Smooth muscle cell (in vitro differentiated cells): Measurements from ENCODE around the gene RGCC.

GRCh38 chr13:41456946-41457695, at the start of gene RGCC:
Gene RGCC, plus strand, starts transcription at chr13:41457550.
- RAMPAGE, long total RNA: no peak

DNA sequence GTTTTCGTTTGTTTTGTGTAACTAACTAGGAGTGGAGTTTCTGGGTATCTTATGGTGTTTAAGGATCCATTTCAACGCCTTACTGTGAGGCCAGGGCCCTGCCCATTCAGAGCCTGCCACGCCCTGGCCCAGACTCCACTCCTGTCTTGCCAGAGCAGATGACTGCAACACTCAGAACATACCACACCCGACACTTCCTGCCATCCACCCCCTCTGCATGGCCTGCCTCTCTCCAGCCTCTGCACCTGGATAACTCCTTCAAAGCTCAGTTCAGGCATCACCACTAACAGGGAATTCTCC, 43.2 kb downstream of the RGCC start:
- RAMPAGE, long total RNA: no peak

DNA sequence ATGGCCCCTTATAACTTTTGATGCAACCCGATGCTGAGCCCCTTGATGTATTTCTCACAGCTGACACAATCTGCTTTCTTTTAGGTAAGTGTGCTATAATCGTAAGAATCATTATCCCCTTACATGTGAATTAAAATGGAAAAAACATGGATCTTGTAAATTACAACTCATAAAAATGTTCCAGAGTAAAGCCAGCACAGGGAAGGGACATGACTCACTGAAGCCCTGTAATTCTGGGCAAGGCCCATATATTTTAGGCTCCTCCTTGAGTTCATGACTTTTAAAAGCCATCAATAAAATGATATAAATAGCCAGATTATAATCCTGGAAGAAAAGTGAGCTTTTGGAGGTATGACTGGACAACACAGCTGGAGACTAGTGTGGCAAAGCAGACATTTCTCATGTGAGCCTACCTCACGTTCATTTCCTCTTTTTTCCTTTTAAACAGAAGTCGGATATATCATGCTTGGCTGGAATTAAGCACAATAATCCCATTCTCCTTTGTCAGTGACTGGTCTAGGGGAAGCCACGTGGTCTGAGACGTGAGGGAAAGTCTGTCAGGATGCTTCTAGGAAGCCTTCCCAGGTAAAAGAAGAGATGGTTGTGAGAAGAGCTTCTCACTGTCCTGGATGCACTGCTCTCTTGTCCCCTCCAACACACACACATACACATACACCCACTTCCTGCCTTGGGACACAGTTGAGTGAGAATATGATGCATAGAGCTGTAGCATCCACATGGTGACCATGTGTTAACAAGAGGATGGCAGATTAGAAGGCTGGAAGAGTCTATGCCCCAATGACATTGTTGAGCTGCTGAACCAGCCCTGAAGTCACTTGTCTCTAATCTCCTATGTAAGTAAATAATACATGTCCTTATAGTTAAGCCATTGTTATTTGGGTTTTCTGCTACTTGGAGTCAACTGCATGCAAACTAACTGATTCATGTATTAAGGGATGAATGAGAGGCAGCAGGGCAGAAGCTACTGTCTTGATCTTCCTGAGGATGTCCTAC, 165.5 kb downstream of the RGCC start:
- RAMPAGE, long total RNA: no peak

GRCh38 chr13:41911811-41912256, 49.1 kb downstream of the VWA8 start:
- RAMPAGE, long total RNA: no peak

DNA sequence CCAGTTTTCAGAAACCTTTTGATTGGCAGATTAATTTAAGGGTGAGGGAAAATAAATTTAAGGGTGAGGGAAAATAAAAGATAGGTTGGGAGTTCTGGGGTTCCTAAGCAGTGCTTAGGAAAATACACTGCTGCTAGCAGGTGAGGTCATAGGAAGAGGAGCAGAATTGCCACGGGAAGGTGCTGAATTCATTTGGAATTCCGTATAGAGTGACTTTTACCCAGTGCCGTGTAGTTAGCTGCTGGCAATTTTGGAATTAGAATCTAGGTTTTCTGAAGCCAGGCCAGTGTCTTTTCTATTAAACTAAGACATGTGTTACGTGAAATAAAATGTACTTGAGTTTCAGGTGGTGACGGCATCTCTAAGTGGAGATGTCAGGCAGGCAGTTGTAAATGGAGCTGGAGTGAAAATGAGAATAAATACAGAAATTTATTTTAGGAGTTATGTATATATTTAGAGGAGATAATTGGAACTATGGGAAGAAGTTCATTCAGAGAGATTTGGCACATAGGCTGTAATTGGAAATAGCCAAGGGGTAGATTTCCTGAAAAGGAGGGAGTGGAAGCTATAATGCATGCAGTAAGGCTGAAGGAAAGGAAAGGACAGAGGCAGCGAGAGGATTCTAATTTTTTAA, 59.9 kb downstream of the DGKH start:
- RAMPAGE, long total RNA: no peak

- RAMPAGE, long total RNA: no peak
Observed at GRCh38 chr13:42130577-42131543, 82.4 kb downstream of the DGKH start.

- RAMPAGE, long total RNA: no peak
Observed at GRCh38 chr13:42708185-42708741, 73.1 kb upstream of the FAM216B start.

GRCh38 chr13:42992551-42993081, 575 bp upstream of the EPSTI1 start:
- RAMPAGE, long total RNA: no peak

GRCh38 chr13:43862095-43862864, 17.3 kb downstream of the CCDC122 start:
- RAMPAGE, long total RNA: no peak

DNA sequence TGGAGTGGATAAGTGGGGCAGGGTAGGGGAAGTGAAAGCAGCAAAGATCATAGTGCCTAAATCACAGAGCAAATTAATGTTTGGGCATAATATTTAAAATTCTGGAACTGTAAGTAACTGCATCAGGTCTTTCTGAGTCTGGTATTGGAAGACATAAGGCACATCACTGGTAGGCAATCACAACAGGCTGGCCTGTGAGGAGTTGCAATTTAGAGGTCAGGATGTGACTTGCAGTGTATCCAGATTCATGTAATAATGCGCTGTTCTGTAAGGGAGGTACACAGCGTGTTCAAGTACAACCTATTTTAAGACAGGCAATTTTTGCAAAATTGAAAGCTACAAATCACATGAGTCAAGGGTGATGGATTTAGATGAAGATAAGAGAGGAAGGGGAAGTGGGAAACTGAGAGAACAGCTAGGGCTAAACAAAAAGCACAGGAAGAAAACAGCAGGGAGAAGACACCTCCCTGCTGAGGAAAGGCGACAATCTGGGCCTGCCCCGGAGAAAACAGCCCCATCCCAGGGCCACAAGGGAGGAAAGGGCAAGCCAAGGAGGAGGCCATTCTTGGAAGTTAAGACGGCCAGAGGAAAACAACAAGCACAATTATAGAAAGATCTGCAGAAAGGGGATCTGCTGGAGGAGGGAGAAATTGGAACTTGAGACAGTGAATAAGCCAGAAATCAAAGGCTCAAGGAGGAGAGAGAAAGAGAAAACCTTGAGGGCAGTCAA, 138.2 kb downstream of the LACC1 start:
- RAMPAGE, long total RNA: no peak

DNA sequence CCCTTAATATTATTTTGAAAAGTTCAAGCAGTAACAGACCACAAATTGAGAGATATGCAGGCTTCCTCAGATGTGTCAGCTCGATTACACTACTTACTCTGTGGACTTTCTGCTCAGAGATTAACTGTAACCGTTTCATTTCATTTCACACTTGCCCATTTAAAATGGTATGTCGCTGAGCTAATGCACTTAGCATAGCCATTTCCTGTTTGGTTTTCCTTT, 43.8 kb downstream of the SMIM2 start:
- RAMPAGE, long total RNA: no peak

GRCh38 chr13:44313441-44314166, 60.0 kb upstream of the SERP2 start:
- RAMPAGE, long total RNA: no peak

- RAMPAGE, long total RNA: no peak
Observed at GRCh38 chr13:44331760-44332310, 41.8 kb upstream of the SERP2 start.

DNA sequence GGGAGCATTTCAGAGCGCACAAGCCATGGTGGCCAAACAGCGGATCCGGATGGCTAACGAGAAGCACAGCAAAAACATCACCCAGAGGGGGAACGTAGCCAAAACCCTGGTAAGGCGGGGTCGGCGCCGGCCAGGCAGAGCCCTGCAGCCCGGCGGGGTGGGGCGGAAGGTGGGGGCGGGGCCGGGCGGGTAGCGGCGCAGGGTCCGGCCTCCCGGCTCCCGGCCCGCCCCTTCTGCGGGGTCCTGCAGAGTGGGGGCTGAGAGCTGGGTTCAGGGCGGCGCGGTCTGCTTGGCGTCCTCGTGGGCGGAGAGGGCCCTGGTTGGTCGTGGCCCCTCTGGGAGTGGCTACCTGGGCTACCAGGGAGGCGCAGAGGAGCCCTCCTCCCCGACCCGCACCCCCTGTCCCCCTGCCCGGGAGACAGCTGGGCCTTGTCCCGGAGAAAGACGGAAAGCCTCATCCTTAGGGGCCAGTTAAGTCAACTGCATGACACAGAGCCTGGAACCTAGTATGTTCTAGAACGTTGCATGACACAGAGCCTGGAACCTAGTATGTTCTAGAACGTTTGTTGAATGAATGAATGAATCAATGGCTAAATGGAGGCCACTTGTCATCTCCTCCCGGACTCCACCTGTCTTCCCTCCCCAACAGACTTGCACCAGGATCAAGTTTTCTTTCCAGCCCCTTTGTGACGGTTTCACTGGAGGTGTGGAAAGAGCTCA, 537 bp downstream of the SERP2 start:
- RAMPAGE, long total RNA: no peak

GRCh38 chr13:44393339-44393925, 19.8 kb downstream of the SERP2 start:
- RAMPAGE, long total RNA: no peak

- RAMPAGE, long total RNA: no peak
Observed at GRCh38 chr13:44396513-44396843, 22.9 kb downstream of the SERP2 start.

DNA sequence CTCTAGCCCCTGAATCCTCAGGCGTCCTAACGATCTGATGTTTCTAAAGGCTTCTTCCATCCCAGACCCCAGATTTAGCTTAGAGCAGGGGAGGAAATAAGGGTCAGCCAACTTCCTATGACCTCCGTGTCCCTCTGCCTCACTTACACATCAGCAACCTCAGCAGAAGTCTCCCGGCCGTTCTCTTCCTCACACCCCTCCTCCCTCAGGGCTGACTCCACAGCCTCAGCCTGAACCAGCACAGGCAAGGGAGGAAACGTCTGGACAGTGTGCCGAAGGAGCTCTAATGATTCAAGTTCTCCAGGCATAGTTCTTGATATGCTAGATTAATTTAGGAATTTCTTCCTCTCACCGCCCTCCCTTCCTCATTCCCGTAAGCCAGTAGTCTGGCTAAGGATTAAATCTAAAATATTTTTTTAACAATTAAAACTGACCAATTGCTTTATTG, 121.4 kb downstream of the NUFIP1 start:
- RAMPAGE, long total RNA: no peak

- RAMPAGE, long total RNA: no peak
Observed at GRCh38 chr13:44917546-44918298, 71.5 kb downstream of the NUFIP1 start.

GRCh38 chr13:45108651-45109119, 11.6 kb upstream of the GTF2F2 start:
- RAMPAGE, long total RNA: no peak

- RAMPAGE, long total RNA: no peak
Observed at GRCh38 chr13:45168147-45168599, 32.7 kb downstream of the KCTD4 start.